LNCaP clone FGC (cell line): ENCODE data around the genes PYM1, ESYT1, COQ10A, IL23A and ZBTB39.

- RRBS, 2 experiments: no CpG with 5 or more reads among the region's 8 CpGs
These were observed 2.8 kb downstream of the RDH5 start for GRCh38 chr12:55722989-55723378.

- RRBS, 2 experiments: no CpG with 5 or more reads among the region's 3 CpGs
These were observed 6.5 kb upstream of the DNAJC14 start for GRCh38 chr12:55835622-55836458.

- RRBS, 2 experiments: no CpG with 5 or more reads among the region's 3 CpGs
These were observed 1.9 kb downstream of the PYM1 start for GRCh38 chr12:55925722-55926197.

DNA sequence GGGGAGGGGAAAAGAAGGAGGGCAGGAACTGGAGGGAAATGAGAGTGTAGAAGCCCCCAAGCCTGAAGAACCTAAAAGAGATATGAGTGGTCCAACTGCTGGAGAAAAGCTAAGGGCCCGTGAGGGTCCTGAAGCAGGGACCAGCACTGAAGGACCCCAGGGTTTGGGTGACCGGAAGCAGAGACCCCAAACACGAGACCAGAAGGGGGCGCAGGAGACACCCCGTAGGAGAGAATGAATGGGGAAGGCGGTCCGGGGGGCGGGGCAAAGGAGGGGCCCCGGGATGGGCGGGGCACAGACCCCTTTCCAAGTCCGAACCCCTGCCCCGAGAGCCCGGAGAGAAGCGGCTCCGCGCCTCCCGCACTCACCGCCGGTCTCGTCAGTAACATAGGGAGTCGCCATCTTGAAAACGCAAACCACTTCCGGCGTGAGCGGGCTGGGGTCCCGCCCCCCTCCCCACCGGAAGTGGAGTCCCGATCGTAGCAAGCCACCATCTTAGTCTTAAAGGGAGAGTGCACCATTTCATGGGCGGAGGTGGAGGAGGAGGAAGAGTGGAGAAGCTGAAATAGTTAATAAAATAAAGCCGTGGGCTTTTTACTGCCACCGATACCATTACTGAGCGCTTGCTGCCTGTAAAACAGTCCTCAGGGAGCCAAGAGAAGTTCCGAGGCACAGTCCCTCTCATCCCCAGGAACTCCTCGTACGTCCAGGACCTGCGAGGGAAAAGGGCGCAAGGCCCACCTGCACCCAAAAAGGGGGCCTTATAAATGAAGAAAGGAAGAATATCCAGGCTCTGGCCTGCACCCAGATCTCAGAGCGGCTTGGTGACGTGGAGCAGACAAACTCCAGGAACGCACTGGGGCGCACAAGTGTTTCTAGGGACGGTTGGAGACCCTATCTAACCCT lies 733 bp downstream of the PYM1 start:
- RRBS, 2 experiments: 1% methylated on average over 20 to 21 of the region's 43 CpGs

DNA sequence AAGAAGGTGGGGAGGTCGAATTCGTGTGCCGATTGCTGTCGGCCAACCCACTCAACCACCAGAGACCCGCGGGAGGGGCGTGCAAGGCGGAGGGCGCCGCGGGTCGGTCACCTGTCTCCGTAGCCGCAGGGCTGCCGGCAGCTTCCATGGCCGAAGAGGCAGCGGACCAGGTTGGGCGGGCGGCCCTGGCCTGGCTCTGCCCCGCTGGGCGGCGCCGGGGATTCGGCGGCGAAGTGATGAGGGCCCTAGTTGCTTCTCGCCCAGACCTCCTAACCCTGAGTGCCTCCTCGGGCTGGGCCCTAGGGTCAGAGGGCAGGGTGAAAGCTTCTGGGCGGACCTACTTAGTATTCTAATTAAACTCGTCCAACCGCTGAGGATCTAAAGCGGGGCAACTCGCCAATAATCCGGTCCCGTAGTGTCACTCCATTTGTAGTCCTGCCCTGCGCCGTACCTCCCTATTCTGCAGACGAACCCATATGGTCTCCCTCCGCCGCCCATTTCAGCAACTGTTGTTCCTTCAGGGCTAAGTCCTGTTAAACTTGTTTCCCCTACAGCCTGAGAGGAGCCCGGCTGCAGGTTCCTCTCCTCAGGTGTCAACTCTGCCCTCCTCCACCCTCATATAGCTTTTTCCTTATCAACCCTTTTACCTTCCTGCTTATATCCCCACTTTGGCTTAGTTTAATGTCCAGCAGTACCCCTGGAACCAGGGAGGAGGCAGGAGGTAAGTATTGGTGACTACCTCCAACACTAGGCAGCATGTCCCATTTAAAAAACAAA lies at the start of gene PYM1:
Gene PYM1 (minus strand): TSS at position 281 of the 777 bp plus-strand sequence.
- RRBS, 2 experiments: 1 to 2% methylated on average over 7 of the region's 41 CpGs

DNA sequence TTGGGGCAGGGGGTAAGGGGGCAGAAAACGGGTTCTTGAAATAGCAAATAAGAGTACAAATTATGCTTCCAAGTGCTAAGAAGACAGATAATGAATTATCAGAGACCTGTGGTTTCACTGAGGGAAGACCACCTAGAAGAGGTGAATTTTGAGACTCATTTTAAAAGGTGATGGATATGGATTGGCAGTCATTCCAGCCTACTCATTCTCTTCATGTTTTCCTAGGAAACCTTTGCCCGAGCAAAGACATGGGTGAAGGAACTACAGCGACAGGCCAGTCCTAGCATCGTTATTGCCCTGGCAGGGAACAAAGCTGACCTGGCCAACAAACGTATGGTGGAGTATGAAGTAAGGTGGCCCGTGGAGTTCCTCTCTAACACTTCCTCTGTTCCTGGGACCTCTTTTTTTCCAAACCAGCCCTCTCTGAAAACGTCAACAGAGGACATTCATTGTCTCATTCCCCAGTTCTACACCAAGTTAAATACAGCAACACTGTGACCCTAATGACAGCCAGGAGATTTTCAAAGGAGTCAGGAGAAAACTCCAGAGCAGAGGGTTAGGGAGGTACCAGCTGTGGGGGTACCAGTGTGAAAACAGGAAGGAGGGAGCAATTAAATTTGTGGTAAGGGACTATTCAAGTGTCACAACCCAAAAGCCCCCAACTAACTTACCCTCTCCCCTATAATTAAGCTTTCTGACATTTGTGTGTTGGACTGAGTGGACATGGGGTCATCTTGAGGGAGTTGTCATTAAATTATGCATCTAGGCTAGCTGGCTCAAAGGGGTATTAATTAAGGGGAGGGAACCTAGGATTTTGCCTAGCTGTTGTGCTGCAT lies 6.4 kb upstream of the SUOX start:
- RRBS, 2 experiments: no CpG with 5 or more reads among the region's 7 CpGs

DNA sequence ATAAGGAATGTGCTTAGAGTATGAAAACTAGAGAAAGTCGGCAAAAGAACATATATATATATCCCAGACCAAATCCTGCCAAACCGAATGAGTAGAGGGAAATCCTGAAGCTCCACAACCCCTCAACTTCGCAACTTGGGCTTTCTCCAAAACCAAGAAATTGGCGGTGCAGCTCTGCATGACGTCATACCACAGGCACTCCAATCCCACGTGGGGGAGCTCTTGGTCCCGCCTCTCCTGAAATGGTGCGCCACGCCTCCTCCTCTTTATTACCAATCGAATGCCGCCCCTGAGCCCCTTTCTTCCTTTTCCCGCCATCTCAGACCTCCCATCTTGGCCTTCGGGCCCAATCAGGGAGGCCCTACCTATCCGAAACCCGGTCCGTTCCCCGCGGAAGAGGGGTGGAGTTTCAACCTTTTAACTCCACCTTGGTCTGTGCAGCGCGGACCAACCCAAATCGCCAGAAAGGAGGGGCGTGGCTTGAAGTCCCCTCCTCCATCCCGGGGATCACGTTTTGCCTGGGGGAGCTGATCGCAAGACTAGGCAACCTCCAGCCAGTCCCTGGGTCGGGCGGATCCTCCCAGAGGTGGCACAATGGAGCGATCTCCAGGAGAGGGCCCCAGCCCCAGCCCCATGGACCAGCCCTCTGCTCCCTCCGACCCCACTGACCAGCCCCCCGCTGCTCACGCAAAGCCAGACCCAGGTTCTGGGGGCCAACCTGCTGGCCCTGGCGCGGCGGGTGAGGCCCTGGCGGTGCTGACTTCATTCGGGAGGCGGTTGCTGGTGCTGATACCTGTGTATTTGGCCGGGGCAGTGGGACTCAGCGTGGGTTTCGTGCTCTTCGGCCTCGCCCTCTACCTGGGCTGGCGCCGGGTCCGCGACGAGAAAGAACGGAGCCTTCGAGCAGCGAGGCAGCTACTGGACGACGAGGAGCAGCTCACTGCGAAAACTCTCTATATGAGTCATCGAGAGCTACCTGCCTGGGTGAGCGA lies at the start of gene ESYT1:
Gene ESYT1 (plus strand): TSS at position 542 of the 992 bp plus-strand sequence.
- RRBS, 2 experiments: under 1 to 2% methylated on average over 7 to 9 of the region's 55 CpGs

DNA sequence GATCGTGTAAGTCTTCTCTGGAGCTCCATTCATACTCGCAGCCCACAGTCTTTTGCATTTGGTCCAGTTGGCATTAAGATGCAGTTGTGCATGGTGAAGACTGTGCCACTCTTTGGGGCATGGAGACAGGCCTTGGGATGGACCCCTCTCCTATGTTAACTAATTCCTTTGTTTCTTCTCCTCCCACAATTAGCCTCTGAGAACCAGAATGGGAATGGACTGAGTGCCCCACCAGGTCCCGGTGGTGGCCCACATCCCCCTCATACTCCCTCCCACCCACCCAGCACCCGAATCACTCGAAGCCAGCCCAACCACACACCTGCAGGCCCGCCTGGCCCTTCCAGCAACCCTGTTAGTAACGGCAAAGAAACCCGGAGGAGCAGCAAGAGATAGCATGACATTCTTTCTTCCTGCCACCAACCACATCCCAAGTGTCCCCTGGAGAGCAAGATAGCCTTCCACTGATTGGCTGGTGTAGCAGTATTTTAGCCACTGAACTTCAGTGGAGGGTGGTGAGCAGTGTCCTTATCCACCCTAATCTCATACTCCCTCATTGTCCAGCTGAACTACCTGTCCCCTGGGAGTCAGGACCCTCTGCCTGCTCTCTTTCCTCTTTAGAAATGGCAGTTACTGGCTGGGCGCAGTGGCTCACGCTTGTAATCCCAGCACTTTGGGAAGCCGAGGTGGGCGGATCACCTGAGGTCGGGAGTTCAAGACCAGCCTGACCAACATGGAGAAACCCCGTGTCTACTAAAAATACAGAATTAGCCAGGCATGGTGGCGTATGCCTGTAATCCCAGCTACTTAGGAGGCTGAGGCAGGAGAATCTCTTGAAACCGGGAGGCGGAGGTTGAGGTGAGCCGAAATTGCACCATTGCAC lies 790 bp upstream of the SLC39A5 start:
- RRBS, 2 experiments: no CpG with 5 or more reads among the region's 18 CpGs

- RRBS, 2 experiments: no CpG with 5 or more reads among the region's 6 CpGs
These were observed 11.3 kb downstream of the SLC39A5 start for GRCh38 chr12:56240944-56241816.

DNA sequence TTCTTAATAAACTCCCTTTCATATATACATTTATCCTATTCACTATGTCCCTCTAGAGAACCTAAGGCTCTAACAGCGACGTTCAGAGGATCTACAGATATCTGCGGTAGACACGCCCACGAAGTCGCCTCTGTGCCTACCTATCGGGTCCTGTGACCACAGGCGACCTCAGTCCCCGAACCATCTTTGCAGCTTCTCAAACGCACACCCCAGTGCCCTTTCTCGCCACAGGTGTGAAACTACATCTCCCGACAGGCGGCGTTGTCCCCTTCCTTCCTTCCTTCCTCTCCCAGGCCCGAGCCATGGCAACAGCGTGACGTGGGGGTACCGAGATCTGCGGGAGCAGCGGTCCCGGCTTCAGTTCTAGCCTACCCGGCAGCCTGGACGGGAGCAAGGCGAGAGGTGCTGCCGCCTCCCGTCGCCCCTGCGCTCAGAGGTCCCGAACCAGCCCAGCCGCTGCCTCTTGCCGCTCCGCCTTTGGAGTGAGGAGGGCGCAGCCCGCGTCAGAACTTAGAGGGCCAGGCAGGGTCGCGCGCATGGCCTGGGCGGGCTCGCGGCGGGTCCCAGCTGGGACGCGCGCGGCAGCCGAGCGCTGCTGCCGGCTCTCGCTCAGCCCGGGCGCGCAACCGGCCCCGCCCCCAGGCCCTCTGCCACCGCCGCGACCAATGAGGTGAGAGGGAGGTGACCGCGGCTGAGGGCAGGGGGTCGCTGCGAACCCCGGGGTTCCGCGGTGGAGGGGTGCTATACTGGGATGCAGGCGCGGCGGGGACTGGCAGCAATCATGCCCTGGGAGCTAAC lies at the start of gene COQ10A:
Gene COQ10A (plus strand): TSS at position 360 of the 798 bp plus-strand sequence.
- RRBS, 2 experiments: 2% methylated on average over 10 of the region's 68 CpGs

DNA sequence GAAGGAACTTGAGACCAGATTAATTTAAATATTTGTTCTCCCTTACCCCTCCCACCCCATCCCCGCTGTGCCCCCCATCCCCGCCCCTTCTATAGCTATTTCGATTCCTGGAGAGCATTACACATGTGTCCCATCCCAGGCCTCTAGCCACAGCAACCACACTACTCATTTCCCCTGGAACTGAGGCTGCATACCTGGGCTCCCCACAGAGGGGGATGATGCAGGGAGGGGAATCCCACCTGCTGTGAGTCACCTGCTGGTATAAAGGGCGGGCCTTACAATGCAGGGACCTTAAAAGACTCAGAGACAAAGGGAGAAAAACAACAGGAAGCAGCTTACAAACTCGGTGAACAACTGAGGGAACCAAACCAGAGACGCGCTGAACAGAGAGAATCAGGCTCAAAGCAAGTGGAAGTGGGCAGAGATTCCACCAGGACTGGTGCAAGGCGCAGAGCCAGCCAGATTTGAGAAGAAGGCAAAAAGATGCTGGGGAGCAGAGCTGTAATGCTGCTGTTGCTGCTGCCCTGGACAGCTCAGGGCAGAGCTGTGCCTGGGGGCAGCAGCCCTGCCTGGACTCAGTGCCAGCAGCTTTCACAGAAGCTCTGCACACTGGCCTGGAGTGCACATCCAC lies at the start of gene IL23A:
Gene IL23A (plus strand): TSS at position 323 of the 631 bp plus-strand sequence.
- RRBS, 2 experiments: no CpG with 5 or more reads among the region's 8 CpGs

DNA sequence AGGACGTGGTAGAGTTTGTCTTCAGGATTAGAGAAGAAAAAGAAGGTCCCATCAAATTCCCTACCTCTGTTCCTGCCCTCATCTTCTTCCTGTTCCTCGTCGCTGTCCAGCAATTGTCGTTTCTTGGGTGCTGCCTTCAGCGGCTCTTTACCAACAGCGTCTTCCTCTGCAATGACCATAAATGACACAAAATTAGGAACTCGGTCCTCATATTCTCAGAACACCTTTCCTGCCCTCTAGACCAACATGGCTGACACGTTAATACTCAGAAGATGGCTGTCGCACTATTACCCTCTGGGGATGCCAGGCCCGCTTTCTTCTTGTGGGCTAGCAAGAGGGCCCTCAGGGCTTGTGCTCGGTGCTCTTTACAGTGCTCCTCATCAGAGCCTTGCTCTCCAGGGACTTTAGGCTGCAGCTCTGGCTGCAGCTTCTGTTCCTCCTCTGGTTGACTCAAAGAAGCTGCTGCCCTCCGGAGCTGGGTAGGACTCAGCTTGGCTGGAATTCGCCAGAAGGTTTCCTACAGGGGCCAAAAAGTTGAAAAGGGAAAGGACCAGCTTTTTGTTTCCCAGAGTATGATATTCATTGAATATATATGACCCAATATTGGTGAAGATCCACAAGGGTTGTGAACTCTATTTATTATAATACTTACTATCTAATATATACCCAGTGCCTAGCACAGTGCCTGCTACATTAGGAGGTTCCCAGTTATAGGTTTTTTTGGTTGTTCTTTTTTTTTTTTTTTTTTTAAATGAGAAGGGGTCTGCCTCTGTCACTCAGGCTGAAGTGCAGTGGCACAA lies 31.2 kb downstream of the TIMELESS start:
- RRBS, 2 experiments: no CpG with 5 or more reads among the region's 13 CpGs

GRCh38 chr12:56468780-56469636 lies 630 bp downstream of the SPRYD4 start:
- RRBS, 2 experiments: under 1 to 3% methylated on average over 4 of the region's 27 CpGs

- RRBS, 2 experiments: no CpG with 5 or more reads among the region's 7 CpGs
These were observed 18.3 kb downstream of the BAZ2A start for GRCh38 chr12:56611709-56612410.

GRCh38 chr12:56615099-56615759 lies 14.9 kb downstream of the BAZ2A start:
- RRBS, 2 experiments: no CpG with 5 or more reads among the region's 7 CpGs

- RRBS, 2 experiments: no CpG with 5 or more reads among the region's 25 CpGs
These were observed 5.5 kb downstream of the PTGES3 start for GRCh38 chr12:56682255-56683286.

DNA sequence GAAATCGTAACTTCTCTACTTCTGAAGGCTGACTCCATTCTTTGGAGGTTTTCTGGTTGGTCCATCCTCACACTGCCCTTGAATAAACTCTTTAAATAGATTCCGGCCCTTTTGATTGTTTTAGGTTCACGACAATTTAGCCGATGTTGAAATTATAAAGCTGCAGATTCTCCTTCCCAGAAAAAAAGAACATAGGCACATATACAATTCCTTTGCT lies 855 bp upstream of the NACA start:
- RRBS, 2 experiments: no CpG with 5 or more reads among the region's 4 CpGs

DNA sequence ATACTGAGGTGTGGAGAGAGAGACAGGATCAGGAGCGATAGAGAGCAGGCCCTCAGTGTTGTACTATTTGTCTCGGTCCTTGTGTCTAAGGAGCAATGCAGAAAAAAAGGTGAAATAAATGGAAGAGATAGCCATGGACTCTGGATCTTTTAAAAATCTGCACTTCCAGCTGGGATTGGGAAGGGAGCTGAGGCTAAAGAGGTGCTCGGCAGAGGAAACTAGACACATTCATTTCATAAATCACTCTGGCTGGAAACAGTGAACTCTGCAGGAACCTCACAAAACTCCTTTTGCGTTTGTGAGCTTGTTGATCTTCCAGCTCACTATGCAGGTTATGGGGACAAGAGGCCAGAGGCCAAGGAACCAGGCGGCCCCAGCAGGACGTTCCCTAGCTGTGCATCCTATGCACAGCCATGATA lies 2.3 kb downstream of the GPR182 start:
- RRBS, 2 experiments: no CpG with 5 or more reads among the region's 6 CpGs

GRCh38 chr12:57005765-57007012 lies at the start of gene ZBTB39:
TSS of gene ZBTB39 (minus strand) at chr12:57006546.
- RRBS, 2 experiments: 1 to 2% methylated on average over 43 to 47 of the region's 101 CpGs

GRCh38 chr12:57029032-57029476 lies 12.7 kb upstream of the TAC3 start:
- RRBS, 2 experiments: no CpG with 5 or more reads among the region's 10 CpGs